Myometrial cell (primary cell): Measurements from ENCODE around the genes TMEM14C, GCM2 and NEDD9.

DNA sequence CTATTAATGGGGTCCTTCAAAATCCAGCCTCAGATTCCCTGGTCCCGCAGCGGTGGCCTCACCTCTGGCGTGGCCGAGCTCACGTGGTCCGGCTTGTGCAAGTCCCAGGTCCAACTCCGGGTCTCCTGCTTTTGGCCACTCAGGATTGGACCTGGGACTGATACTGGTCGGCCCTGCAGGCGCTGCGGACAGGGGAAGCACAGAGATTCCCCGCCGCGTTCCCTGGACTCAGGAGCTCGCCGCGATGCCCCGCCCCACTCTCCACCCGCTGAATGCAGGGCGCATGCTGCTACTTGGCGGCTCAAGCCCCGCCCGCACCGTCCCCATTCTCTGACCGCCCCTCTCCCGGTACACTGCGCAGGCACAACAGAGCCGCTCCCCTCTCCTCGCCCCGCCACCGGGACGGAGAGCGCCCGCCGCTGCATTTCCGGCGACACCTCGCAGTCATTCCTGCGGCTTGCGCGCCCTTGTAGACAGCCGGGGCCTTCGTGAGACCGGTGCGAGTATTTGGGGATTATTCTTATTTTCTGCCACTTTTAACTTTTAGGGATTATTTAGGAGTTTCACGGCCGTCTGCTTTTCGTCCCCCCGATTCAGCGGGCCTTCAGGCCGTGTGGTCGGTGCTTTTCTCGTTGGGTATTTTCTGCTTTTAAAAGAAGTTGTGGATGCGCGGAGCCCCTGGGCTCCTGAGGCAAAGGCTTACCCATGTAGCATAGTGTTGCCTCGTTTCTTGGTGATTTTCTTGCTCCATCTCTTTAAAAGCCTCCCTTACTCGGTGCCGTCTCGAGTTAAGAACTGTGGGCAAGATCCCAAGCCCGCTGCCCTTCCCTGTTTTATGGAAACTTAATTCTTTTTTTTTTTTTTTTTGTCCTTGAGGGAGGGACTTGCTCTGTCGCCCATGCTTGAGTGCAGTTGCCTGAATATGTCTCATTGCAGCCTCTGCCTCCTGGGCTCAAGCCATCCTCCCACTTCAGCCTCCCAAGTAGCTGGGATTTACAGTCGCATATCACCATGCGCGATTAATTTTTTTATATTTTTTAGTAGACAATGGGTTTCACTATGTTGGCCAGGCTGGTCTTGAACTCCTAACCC, at the start of gene TMEM14C:
Gene TMEM14C, plus strand, starts transcription at position 326 of the 1,092 bp plus-strand sequence.
- RAMPAGE, long total RNA = start-site peak on the plus strand centred at position 400 of the sequence, 145 bp wide, 2,904 and 4,257 reads in 2 replicates

GRCh38 chr6:10881866-10882194, at the start of gene GCM2:
Gene GCM2, minus strand, starts transcription at chr6:10882041.
- RAMPAGE, long total RNA = no peak

DNA sequence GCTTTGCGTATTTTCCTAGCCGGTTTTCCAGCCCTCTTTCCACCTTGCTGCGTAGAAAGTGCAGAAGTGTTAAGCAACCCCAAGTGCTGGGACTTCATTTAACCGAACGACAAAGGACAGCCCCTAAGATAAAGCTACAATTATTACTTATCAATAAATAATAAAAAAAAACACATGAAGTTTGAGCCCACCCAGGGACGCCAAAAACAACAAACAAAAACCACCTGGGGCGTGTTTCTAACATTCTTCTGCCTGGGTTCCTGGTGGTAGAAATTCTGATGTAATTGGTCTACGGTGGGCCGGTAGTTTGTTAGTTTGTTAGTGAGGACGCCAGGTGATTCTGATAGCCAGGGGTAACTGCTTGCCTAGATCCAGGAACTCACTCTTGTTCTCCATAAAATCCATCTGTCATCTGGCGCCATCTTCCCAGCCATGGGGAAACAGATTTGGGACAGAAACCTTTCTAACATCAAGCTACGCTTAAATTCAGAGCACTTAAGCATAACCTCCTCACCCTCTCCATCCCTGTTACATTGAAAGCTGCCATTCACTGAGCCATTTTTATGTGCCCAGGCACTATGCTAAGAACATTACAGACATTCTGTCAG, 671 bp downstream of the SYCP2L start:
- RAMPAGE, long total RNA = no peak

- RAMPAGE, long total RNA = no peak
Observed at GRCh38 chr6:11042582-11042796, 1.6 kb downstream of the ELOVL2 start.

DNA sequence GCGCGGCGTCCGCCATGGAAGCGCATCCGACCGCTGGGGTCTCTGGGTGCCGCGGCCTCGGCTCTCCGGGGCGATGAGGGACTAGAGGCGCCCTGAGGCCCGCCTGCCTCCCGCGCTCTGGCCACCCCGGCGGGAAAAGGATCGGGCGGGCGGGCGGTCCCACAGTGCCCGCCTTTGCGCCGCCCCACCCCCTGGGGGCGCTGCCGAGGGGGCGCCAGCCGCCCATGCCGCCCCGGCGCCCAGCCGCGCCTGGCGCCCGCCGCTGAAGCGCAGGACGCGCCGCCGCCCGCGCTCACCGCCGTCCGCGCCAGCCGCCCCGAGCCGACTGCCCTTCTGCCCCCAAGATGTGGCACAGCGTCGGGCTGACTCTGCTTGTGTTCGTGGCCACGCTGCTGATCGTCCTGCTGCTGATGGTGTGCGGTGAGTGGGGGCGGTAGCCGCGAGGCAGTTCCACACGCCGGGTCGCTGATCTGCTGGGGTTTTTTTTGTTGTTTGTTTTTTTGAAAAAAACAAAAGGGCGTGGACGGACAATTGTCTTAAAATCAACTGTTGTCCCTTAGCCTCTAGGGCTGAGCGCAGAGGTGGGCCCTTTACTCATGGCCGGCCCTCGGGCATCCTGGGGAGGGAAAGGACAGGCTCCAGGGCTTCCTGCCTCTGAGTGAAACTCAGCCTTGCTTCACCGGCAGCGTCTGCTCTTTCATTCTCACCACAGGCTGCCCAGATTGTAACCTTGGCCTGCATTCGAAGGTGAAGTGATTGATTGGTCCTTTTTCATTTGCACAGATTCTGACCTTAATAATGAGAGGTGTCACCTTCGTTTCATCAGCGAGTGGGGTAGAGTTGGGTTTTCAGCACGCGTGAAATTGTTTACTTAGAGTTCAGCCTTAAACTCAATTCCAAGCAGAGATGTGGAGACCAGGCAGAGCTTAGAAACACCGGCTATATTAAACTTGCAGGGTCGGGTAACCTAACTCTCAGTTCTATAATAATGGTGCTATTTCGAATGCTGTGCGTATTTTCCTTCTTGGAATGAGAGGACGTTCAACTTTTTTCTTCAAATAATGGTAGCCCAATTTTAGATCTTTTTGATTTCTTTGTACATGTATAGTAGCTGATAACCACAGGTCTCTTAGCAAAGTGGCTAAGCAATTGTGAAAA, 715 bp downstream of the SMIM13 start:
- RAMPAGE, long total RNA = no peak

- RAMPAGE, long total RNA = no peak
Observed at GRCh38 chr6:11143808-11144199, 32.3 kb upstream of the ERVFRD-1 start.

DNA sequence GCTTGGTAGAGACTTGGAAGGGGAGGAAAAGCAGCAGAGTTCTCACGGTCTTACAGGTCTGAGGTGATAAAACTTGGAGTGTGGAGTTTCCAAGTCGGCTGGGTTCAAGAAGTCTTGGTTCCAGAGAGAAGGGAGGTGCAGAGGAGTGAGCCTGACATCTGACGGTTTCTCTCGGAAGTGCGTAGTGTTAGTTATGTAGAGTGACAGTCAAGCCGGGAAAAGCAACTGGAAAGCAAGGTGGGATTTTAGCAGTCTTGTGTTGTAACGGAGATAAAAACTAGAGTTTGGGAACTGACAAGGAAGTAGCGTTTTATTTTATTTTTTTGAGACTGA, 42.5 kb upstream of the ERVFRD-1 start:
- RAMPAGE, long total RNA = no peak

- RAMPAGE, long total RNA = no peak
Observed at GRCh38 chr6:11181300-11181780, 51.1 kb downstream of the NEDD9 start.

DNA sequence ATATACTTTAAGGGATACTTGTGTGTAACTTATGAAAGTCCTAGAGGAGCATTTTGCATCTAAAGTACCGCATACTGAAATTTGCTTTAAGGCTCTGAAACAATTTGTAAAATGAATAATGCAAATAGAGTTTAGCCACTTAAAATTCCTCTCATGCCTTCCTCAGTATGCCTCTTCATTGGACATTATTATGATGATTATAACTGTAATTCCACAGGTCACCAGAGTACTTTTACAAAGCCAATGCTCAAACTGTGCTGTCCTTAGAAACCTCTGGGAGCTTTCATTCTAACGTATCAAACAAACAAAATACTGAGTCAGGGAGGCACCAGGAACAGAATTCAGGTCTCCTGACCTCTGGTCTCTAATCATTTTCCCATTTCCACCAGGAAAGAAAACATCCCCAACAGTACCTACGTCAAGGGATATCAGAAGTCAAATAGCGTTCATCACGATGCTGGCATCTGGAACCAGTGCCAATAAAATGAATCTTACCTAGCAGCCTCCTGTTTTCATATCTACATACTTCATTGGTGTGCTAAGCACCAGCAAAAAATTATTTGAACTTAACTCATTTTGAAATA, 38.1 kb downstream of the NEDD9 start:
- RAMPAGE, long total RNA = no peak

GRCh38 chr6:11218602-11219465, 13.6 kb downstream of the NEDD9 start:
- RAMPAGE, long total RNA = no peak

GRCh38 chr6:11232011-11232944, at the start of gene NEDD9:
Gene NEDD9, minus strand, starts transcription at chr6:11232668.
- RAMPAGE, long total RNA = start-site peak on the minus strand at chr6:11232604-11232696, 13 and 15 reads in 2 replicates

GRCh38 chr6:11381318-11382097, 149.0 kb upstream of the NEDD9 start:
- RAMPAGE, long total RNA = no peak

GRCh38 chr6:11382098-11382880, 149.8 kb upstream of the NEDD9 start:
- RAMPAGE, long total RNA = no peak

DNA sequence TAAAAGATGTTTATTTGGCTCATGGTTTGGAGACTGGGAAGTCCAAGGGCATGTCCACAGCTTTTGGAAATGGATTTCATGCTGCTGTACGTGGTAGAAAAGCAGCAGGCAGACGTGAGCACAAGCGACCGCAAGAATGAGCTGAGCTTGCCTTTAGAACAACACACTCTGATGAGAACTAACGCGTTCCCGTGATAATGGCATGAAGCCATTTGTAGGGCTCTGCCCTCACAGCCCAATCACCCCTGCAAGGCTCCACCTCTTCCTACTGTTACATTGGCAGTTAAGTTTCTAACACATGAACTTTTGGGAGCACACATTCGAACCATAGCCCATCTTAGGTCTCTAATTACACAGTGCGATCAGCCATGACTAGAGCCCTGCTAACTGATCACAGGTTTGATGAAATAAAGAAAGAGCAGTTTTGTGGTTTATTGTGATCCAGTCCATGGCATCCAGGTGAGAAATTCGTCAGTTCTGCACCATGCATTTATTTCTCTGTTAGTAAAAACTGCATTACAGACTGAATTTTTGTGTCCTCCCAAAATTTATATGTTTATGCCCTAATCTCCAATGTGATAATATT, 107.4 kb upstream of the TMEM170B start:
- RAMPAGE, long total RNA = no peak

- RAMPAGE, long total RNA = no peak
Observed at GRCh38 chr6:11438912-11439499, 98.5 kb upstream of the TMEM170B start.

DNA sequence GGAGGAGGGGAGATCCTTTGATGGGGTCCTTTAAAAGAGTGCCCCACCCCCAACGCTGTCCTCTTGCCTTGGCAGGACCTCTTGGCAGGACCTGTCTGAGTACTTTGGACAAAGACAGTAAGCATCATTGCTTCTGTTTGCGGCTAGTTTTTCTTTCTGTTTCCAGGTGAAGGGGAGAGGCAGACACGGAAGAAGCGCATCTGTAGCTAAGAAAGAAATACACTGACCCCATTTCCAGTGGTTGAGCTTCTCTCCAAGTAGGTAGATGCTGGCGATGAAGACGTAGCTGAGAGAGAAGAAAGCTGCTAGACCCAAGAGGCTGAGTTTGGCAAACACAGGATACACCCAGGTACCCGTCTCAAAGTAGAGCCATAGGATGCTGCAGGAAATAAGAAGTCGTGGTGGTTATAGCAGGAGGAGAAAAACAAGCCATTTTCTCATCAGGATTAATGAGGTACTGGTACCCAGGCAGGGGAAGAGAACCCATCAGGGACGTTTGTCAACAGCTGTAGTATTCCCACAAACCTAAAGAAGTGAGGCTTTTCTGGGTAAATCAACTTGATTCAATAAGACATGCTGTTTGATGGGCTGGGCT, 55.4 kb downstream of the ADTRP start:
- RAMPAGE, long total RNA = no peak

GRCh38 chr6:11950133-11950580, 62.0 kb upstream of the HIVEP1 start:
- RAMPAGE, long total RNA = no peak

DNA sequence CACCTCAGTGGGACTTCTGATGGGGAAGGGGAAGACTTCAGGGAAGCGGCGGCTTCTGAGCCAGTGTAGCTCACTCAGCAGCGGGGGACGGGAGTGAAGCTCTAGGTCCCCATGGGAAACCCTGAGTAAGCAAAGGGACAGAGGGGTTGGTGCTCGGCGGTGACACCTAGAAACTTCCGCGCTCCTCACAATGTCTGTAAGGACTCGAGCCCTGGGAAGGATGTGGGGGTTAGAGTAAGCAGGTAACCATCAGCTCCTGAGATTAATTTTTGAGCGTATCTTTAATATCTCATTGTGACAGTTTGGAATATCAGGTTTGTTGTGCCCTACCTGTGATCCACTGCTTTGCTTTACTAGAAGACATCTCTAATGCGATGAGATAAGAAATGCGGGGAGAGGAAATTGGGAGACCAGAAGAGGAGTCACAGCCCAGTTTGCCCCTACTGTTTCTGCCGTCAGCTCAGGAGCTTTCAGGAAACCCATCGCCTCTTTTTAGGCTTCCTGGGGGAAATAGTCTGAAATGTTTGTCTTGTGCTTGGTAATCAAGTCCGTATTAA, 7.1 kb downstream of the HIVEP1 start:
- RAMPAGE, long total RNA = no peak

DNA sequence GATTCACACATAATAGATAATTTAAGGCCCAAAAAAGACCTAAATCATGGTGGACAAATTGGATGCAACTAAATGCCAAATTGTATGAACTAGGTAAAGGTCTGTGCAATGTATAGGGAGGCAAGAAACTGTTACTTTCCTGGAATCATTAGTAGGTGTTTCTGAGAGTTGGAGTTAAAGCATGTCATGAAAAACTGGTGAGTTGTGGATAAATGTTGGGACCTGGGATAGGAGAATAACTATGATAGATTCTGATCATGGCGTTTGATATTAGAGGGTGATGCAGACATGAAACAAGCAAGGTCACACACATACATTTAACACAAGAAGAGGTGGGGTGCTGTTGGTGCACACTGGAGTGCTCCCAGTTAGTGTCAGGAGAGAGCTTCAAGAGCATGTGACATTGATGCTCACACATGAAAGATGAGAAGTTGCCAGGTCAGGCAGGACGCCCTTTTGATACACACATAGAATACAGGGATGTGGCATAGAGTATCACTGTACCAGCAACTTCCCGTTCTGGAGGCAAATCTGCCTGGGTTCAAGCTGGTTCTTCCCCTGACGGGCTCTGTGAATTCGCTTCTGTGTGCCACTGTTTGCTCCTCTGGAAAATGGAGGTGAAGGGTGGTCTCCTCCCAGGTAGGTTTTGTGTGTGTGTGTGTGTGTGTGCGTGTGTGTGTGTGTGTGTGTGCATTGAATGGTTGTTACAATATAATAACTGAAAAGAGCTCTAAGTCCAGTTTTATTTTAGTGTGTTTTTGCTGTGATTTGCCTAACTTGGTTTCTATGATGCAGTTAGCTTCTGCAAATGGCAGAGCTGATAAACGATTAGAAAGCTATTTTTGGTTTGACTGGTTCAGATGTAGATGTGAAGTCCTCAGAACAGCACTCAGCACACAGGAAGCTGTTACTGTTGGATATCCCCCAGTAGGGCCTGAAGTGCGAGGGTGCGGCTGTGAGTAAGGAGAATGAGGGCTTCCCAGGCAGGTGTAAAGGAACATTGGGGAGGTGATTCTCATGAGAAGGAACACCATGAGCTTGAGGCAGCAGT, 53.2 kb downstream of the HIVEP1 start:
- RAMPAGE, long total RNA = no peak

- RAMPAGE, long total RNA = no peak
Observed at GRCh38 chr6:12130571-12131171, 118.6 kb downstream of the HIVEP1 start.